ENCODE data around the genes RABGGTA and CTSG.

DNA sequence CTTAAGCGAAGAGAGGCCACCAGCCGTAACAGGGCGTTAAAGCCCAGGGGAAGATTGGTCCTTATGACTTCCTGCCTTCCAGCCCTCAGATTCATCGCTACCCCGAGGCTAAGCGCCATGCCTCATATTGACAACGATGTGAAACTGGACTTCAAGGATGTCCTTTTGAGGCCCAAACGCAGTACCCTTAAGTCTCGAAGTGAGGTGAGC lies 313 bp downstream of the GMPR2 start:
- PRO-cap: no peak

DNA sequence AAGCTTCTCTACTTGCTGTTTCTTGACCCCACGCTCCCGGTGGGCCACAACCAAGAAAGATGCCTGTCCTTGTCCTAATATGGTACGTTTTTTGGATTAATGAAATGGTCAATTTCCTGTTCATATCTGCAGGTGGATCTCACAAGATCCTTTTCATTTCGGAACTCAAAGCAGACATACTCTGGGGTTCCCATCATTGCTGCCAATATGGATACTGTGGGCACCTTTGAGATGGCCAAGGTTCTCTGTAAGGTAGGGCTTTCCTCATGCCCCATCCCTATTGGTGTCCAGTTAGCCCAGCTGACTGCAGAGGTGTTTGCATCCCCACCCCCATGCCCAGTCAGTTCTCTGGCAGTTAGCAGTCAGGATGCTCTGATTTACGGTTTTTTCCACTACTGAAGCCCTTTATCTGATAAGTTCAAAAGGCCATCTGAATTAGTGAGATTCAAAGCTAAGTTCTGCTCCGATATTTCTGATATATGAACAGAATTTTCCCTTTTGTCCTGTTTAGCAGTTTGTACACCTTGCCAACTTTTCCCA lies 688 bp downstream of the GMPR2 start:
- PRO-cap: no peak

DNA sequence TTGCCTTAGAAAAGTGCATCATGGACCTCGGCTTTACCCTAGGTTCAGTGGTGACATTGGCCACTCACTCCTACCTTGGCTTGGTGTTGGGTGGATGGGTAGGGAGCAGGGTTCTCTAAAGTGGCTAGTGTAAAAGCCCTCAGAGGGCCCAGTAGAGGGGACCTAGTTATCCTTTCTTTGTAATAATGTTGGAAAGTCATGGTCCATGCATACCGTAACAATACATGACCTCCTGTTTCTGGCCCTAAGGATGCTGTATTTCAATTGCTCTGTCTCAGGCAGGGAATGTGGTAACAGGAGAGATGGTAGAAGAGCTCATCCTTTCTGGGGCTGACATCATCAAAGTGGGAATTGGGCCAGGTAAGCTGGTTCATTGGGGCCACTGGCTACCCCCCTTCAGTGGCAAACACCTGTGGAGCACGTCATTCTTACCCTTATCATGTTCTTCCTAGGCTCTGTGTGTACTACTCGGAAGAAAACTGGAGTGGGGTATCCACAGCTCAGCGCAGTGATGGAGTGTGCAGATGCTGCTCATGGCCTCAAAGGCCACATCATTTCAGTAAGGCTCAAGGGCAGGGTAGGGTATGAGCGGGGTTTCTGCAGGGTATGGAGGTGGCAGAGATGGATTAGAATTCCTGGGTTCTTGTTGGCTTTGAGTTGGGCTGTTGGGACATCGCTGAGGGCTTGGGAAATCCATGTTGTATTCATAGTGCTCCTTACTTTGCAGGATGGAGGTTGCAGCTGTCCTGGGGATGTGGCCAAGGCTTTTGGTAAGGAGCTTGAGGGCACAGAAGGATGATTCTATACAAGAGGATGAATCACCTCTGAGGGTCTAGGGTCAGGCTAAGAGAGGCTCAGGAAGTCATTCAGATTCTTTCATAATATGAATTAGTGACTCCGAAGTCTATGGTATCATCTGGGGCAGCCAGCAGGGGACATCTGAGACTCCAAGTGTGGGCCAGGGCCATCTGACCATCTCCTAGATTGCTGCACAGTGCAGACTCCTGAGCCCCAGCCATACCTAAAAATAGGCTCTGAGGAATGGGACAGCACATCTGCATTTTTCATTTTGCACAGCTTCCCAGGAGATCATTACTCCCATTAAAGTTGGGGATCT lies 4.4 kb downstream of the GMPR2 start:
- PRO-cap: no peak

GRCh38 chr14:24242861-24243224 lies 420 bp upstream of the TINF2 start:
- PRO-cap: bidirectional peak, plus-strand start at chr14:24243116, minus-strand start at chr14:24242972

GRCh38 chr14:24271404-24272178 lies at the start of gene RABGGTA:
TSS of gene RABGGTA (minus strand) at chr14:24271597.
- PRO-cap: bidirectional peak, plus-strand start at chr14:24271659, minus-strand start at chr14:24271556

DNA sequence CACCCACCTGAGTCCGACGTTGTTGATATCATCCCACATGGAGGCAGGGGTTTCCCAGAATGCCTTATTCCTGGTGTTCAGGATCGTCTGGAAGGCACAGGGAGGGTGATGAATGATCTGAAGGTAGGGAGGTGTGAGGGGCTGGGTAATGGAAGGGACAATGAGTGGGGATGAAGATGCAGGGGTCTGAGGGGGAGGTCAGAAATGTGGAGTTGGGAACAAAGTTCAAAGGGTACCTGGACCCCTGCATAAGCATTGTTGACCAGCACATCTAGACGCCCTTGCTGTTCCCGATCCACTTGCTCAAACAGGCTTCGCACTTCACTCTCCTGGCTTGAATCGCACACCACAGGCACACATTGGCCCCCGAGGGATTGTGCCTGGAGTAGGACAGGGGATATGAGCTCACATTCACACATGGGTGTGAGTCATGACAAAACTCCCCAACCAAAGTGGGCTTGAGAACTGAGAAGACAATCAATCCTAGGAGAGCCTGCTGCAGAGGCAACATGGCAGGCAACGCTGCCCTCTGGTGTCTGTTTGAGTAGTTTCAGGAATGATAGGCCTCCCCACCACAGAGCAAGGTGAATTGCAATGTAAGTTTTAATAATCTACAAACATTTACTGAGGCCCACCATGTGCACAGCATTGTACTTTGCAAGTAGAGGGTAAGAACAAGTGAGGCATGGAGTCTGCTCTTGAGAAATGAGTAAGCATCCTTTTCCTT lies 2.9 kb downstream of the DHRS1 start:
- PRO-cap: no peak

- PRO-cap: no peak
Measured at GRCh38 chr14:24298243-24298689, 1.3 kb downstream of the DHRS1 start.

- PRO-cap: no peak
Measured at GRCh38 chr14:24300276-24300990, 783 bp downstream of the NOP9 start.

- PRO-cap: no peak
Measured at GRCh38 chr14:24305026-24306212, 2.4 kb downstream of the CIDEB start.

DNA sequence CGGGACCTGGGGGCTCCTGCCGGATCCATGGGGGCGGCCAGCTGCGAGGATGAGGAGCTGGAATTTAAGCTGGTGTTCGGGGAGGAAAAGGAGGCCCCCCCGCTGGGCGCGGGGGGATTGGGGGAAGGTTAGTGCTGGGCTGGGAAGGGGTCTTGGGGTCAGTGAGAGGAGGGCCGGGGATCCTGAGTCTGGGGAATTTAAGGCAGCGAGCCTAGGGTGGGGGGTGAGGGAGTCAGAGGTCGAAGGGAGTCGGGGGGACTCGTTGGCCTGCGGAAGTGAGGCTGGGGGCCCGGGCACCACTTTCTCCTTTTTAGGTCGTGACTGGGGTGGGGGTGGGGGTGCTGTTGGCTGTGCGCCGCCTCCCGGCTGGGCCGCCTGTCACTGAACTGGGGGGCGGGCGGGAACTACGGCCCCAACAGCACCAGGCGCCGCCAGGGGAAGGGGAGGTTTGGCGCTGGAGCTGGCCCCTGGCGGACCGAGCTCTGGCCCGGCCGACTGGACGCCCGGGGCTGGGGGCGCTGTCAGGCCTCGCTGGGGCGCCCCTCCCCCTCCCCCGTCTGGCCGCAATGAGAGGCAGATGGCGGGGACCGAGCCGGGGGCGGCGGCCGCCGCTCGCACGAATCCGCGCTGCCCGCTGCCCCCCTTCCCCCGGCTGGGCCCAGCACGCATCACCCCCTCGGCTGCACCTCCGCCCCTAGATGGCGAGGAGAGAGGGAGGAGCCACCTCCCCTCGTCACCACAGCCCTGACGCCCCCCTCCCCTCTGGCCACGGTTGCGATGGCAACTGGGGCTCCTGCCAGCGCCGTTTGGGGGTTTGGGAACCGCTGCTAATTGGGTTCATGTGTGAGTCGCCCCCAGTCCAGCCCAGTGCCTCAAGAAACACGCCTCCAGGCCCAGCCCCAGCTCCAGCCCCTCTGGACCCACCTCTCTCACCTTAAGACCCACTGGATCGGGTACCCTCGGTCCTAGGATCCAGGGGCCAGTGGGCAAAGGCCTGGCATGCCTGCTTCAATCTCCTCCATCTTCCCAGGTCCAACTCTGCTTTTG lies 653 bp downstream of the NFATC4 start:
- PRO-cap: unidirectional peak, minus-strand start at position 497 of the sequence

- PRO-cap: no peak
Measured at GRCh38 chr14:24389166-24389662, 9.6 kb upstream of the NYNRIN start.

- PRO-cap: no peak
Measured at GRCh38 chr14:24422860-24423466, 6.5 kb downstream of the CBLN3 start.

DNA sequence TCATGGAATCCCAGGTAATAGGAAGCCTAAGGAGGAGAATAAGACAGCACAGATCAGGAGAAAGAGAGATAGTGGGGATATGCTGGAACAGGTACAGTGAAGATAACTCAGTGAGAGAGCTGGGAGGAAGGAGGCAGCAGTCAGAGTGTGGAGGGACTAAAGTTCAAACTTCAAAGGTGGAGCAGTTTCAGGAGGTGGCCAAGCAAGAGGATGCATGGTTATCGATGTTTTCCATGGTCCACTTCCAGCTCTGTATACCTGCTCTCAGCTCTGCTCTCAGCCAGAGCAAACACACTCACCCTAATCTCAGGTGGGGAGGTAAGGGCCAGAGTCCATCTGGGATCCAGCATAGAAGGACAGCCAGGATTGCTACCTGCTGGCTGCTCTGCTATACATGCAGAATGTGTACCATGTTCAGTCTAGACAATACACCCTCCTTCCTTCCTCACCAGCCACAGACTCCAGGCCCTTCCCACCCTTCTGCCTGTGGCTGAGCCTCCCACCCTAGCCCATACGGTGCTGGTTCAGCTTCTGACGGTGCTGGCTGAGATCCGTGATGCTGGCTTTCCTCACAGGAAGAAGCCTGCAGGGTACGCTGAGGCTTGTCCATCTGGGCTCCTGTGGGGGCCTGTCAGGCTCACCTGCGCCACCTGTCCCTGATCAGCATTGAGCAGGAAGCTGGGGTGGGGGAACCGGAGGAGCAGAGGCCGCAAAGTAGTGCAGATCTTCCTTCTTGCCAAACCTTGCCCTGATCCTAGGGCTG lies 2.5 kb downstream of the CBLN3 start:
- PRO-cap: no peak

DNA sequence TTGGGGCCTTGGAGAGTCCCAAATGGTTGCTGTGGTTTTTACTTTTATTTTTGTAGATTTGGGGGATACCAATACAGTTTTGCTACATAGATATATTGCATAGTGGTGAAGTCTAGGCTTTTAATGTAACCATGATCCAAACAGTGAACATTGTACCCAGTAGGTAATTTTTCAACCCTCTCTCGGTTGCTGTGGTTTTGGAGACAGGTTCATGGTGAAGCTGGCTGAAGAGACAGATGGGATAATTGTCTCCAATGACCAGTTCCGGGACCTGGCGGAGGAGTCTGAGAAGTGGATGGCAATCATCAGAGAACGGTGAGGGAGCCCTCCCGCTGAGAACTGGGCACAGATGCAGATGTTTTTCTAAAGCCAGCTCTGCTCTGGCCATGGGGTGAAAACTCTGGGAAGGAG lies 6.1 kb downstream of the KHNYN start:
- PRO-cap: no peak

DNA sequence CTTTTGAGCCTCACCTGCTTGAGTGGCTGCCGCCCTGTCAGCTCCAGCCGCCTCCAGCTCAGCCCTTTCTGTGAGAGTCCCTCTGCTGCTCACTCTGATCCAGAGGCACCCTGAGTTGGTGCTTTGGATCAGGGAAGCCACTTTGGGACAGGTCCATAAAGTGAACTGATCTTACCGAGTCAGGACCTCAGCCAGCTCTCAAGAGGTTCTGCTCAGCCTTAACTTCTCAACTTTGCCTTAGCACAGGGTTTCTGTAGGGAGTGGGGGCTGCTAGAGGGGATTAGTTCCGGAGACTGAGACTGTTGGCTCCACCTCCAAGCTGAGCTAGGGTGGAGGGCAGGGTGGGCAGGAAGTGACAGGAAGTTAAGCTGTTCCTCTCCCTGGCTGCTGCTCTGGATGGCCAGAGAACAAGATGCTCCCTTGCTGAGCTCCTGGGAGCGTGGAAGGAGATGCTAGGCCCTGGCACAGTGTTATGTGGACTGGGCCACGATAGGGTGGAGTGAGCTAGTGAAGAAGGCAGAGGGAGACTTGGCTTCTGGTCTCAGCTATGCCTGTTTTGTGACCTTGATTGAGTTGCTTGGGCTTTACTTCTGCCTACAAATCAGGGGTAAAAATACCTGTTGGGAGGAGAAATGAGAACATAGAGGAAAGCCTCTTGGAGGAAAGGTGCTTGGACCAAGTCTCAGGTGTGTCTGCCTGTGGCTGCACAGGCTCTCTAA lies 5.1 kb downstream of the SDR39U1 start:
- PRO-cap: no peak

DNA sequence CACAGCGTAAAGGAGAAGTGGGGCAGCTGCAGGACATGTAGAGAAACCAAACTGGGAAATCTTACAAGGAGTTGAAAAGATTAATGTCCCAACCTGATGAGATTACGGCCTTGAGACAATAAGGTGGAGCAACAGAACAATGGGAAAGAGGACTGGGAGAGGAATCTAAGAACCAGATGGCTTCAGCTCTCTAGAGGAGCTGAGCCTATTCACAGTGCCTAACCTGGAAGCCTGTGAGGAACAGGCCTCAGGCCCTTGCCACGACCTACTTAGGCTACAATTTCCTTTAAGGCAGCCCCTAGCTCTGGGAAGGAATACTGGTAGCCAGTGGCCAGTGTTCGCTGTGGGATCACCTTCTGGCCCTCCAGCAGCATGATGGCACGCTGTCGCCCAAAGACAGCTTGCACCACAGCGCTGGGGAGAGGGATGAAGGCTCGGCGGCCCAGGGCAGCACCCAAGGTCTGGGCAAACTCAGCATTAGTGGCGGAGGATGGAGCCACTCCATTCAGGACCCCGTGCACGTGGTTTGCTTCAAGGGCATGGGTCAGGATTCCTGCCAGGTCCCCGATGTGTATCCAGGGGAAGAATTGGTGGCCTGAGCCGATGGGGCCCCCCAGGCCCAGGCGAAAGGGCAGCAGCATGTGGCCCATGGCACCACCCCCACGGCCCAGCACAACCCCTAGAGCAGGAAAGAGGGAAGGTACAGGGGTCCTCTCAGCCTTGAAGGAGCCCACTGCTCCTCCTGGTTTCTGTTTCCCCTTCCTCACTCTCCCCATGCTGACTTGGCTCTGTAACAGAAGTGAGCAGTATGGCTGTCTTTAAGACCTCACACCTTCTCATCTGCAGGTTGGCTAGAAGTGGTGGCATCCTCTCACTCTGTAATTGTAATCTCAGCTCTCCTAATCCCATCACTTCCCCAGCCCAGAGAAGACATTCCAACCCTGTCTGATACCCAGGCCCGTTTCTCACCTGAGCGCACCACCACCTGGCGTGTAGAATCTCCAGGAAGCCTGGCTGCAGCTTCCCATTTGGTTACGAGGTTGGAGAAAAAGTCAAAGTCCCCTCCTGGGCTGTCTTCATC lies 2.4 kb downstream of the SDR39U1 start:
- PRO-cap: unidirectional peak, plus-strand start at position 175 of the sequence

- PRO-cap: no peak
Measured at GRCh38 chr14:24576172-24576694, at the start of gene CTSG. TSS of gene CTSG (minus strand) at chr14:24576250.

DNA sequence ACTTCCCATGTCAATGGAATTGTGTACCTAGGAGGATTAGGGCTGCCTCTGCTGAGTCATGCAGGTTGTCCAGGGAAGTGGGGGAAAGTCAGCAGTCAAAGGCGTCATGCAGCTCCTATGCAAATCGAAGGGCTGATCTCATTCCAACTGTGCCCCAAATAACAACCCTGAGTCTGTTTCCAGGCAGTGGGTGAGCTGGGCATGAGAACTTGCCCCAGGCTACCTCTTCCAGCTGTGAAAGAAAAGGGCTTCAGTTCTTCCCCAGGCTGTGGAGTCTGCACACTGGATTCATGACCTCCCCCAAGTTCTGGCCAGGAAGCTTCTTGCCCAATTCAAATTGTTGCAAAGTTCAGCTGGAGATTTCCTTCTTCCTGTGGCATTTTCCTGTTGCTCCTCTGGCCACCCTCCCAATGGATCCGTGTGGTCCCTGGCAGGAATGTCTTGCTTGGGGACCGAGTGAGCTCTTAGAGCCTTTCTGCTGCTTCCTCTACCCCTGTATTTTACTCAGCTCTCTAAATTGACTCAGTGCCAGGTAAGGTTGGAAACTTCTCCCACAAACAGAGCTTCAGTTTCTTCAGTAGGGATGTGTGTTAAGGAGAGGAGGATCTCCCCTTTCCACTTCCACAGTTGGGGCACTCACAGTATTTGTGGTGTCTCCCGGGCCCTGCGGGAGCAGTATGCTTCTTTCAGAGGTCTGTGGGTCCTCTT lies 13.9 kb downstream of the GZMH start:
- PRO-cap: no peak

DNA sequence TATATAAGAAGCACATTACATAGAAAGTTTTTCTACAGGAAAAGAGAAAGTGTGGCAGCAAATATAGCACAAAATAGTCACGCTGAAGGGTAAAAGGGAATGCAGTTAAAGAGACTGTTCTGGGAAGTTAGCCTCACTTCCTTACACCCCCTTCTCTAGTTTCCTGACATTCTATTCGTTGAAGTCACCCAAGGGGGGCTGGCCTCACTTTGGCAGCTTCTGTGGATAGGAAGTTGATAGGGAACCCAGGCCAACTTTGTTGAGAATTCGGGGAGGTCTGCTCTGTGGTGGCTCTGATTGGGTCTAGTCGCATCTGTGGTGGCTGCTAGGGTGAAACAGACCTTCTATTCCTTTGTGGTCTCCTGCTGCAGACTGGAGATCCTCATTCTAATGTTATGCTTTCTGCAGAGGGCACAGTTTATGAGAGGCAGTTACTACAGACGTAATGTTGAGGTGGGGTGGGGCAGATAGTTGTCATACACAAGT lies 28.7 kb upstream of the GZMB start:
- PRO-cap: no peak

DNA sequence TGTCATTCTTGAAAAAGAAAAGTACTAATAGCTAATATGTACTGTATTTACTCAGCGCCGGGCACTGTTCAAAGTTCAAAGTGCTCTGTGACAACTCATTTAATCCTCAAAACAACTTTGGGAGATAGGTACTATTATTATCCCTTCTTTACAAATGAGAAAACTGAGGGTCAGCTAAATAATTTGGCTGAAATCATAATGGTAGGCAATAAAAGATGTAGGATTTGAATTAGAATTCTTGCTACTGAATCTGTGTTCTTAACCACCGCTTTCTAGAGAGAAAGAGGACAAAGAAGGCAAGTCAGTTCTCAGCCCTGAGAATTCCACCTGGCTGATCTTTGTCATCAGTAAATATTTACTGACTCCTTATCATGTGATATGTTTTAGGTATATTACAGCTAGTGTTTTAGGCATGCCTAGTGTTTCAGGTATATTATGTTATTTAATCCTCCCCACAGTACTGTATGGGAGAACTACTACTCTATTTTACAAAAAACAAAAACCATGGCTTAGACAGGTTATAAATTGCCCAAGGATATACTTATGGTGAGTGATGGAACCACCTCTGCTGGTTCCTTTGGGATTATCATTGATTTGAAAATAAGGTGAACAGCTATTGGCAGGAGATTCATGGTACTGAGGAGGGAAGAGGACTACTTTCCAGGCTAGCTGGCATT lies 205.8 kb upstream of the GZMB start:
- PRO-cap: no peak

Data from endodermal cell (in vitro differentiated cells).